ENCODE measurements around the genes ZNF655 and ZSCAN25.

DNA sequence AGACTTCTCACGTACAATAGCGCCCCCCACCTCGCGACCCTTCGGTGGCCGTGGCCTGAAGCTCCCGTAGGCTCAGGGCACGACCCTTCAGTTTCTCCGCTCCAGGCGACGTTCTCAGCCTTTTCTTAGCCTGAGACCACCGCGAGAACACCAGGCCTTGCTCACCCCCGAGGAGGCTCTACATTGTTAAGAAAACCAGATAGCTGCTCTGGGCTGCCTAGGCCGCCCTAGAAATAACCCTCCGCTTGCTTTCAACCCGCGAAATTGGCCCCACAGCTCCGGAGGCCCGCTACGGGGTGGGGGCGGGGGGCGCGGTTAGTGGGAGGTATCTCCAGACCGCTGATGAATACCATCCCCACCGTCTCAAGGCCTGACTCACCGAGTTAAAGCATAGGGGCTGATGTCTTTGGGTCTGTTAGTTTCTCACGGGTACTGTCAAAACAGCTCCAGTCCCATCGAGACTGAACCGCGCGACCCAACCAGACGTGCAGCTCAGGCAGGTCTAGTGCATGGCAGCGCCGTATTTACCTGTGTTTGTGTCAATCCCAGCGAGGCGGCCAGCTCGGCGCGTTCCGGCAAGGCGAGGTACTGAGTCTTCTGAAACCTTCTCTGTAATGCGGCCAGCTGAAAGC is 2.9 kb downstream of the DLX5 start:
- PRO-cap, 2 experiments, result no peak in any of the 2 experiments

- PRO-cap, 2 experiments, result no peak in any of the 2 experiments
Measured at GRCh38 chr7:97613350-97614099, 118.4 kb upstream of the TAC1 start.

DNA sequence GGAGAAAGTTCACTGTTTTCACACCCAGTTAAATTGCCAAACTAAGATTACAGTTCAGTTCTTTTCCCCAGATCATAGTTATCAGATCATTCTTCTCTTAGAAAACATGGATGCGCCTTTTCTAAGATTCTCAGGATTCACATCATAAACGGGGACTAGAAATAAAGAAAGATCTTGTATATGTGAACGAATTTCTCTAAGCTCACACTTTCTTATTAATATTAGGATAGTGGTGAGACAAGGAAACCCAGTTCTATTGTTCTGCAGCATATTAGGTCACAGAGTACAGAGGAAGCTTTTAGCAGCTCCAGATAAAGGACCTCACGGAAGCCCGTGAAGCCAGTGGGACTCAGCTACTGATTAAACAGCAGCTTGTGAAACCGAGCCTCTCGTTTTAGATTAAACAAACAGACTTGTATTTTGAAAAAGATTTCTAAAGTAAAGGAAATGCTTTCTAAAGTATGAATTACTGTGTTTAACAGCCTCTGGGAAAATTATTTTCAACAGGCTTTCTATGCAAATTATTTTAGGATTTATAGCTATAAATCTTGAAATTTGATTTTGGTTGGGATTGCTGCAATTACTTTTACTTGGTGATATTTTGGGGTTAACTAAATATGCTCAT is 3.9 kb downstream of the LMTK2 start:
- PRO-cap, 2 experiments, result peak in 1 of 2 experiments; most common plus-strand start position 342 of the sequence (in 1); most common minus-strand start position 366 of the sequence (in 1)

GRCh38 chr7:98120497-98120949 is 13.9 kb downstream of the LMTK2 start:
- PRO-cap, 2 experiments, result no peak in any of the 2 experiments

DNA sequence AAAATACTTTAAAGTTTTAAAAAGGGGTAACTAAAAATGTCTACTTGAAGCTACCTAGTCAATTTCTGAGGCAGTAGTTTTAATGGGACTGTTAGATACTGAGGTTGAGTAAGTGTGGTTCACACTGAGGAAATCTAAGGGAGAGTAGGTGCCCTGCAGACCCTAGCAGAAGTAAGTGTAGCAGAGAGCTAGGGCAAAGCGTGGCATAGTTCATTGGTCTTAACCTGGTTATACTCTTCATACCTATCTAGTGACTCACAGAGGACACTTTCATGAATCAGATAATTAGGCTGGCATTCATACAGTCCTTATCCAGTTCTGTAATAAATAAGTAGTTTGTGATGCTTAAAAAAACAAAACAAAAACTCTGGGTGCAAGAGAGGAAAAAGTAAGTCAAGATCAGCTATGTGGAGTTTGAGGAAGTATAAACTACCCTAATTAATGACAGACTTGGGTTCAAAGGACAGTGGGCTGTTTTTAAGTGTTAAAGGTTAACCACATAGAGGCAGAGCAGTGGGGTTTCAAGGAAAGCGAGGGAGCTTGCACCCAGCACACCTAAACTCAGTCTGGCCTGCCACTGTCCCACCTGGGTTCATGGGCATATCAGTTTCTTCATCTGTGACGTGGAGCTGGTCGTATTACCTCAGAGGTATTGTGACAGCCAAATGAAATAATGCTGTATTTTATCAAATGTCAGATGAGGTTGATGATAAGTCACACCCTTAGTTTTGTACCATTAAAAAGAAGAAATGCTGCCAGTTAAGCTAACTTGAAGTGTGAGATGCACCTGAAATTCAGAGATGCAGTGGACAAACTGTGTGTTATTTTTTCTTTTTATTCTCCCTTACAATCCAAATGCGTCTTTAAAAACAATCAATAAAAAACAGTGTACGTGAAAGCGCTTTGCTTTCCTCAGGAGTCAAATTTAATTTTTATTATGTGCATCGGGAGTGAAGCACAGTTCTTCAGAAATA is 27.2 kb downstream of the LMTK2 start:
- PRO-cap, 2 experiments, result no peak in any of the 2 experiments

- PRO-cap, 2 experiments, result no peak in any of the 2 experiments
Measured at GRCh38 chr7:98214859-98215360, 3.7 kb downstream of the BHLHA15 start.

DNA sequence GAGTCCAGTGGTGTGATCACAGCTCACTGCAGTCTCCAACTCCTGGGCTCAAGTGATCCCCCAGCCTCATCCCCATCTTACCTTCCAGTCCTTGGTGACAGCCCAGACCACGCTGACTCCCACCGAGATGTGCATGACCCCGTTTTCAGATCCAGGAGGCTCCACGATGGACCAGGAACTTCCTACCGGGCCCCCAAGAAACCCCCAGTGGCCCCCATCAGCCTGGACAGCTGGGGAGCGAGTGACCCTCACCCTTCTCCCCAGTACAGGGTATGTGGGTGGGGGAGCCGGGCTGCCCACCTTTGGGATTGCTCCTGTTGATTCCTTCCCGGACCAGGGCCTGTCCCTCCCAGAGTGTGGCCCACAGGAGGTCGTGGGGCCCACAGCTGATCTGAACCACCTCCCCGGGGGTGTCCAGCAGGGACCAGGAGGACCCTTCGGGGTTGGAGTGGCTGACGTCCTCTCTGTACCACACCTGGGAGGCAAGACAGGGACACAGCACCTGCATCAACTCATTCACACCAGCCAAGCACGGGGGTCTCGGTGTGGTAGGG is 11.2 kb downstream of the TECPR1 start:
- PRO-cap, 2 experiments, result no peak in any of the 2 experiments

DNA sequence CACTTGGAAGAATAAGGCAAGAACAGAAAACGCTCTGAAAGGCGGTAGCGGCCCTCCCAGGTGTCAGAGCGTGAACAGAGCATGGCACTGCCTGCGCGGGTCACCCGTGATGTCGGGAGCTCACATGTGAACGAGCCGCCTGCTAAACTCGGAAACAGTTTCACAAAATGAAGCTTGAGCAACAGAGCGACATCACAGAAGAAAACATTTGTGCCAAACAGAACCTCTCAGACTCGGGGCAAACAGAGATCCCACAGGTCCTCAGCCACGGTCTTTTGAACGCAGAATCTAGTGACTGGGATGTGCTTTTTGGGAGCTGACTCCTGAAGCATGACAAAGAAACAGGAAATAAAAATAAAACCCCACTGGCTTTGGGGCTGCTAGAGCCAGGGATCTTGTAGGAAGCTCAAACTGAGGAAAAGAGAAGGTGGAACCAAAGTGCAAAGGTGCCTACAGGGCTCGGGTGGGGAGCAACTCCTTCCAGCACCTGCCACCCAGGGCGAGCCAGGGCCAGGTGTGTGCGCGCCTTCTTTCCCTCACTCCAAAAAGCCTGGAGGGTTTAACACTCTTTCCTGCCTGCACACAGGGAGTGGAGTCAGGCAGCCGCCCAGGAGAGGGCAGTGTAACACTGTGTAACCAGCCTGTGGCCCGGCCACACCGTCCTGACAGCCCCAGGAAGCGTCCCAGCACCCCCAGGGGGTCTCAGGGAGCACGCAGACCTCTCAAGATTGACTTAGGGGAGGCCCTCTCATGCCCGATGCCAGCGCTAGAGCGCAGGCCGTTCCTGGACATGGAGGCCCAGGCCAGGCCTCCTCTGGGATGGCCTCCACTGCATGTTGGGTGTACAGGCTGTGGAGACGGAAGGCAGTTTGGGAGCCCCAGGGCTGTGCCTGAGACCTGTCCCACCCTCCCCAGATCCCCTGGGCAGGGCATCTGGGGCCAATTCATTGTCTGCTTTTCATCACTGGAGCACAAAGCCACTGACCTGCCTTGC is 13.2 kb downstream of the BRI3 start:
- PRO-cap, 2 experiments, result no peak in any of the 2 experiments

DNA sequence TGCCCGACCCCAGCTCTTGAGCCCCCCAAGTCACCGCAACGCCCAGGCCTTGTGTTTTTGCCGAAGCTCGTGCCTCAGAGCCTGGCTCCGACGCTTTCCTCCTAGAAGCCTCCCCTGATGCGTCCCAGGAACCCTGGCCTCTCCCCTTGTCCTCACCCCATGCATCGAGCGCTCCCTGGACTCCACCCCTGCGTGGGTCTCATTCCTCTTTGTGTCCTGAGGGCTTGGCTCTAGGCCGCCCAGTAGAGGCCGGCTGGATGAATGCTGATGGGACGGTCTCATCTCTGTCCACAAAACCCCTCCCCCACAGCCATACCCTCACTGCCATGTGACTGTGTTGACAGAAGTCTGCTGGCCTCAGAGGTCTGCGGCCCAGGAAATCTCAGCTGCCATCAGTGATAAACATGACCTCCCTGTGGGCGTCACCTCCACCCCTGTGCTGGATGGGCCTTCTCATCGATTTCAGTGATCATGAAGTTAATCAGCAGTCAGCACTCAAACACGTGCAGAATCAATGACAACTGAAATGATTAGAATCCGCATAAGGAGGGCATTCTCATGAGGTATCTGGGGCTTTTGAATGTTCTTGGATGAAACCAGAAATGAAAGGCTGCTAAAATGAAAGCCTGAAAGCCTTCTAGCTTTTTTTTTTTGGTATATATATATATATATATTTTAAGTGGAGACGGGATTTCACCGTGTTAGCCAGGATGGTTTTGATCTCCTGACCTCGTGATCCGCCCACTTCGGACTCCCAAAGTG is 19.5 kb downstream of the BRI3 start:
- PRO-cap, 2 experiments, result no peak in any of the 2 experiments

DNA sequence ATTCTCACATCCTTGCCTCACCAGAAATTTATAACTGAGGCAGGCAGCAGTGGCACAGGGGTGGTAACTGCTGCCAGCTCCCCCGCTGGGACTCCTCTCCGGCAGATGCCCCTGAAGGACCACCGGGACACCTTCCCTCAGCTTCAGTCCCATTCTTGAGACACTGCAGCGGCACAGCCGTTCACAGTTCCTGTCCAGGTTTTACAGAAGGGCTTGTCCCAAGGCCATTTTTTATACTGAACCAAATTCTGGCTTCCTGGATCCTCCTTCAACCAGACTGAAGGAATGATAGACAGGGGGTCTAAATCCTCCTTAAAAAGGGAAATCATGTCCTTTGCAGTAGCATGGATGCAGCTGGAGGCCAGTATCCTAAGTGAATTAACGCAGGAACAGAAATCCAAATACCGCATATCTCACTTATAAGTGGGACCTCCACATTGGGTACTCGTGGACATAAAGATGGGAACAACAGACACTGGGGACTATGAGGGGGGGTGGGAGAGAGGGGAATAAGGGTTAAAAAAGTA is 54.2 kb downstream of the BRI3 start:
- PRO-cap, 2 experiments, result no peak in any of the 2 experiments

DNA sequence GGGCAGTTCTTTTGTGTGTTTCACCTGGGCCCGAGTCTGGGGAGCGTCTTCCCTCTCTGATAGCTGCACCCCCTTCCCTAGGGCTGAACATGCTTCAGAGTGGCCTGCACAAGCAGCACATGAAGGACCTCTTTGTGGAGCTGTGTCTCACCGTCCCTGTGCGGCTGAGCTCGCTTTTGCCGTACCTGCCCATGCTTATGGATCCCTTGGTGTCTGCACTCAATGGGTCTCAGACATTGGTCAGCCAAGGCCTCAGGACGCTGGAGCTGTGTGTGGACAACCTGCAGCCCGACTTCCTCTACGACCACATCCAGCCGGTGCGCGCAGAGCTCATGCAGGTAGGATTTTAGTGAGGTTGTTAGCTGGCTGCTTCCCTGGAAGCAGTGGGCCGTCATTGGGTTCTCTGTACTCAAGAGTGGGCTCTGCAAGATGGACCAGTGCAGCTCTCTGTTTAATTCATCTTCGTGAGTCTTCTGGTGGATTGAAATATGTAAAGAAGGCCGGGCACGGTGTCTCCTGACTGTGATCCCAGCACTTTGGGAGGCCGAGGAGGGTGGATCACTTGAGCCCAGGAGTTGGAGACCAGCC is 39.1 kb downstream of the TRRAP start:
- PRO-cap, 2 experiments, result no peak in any of the 2 experiments

DNA sequence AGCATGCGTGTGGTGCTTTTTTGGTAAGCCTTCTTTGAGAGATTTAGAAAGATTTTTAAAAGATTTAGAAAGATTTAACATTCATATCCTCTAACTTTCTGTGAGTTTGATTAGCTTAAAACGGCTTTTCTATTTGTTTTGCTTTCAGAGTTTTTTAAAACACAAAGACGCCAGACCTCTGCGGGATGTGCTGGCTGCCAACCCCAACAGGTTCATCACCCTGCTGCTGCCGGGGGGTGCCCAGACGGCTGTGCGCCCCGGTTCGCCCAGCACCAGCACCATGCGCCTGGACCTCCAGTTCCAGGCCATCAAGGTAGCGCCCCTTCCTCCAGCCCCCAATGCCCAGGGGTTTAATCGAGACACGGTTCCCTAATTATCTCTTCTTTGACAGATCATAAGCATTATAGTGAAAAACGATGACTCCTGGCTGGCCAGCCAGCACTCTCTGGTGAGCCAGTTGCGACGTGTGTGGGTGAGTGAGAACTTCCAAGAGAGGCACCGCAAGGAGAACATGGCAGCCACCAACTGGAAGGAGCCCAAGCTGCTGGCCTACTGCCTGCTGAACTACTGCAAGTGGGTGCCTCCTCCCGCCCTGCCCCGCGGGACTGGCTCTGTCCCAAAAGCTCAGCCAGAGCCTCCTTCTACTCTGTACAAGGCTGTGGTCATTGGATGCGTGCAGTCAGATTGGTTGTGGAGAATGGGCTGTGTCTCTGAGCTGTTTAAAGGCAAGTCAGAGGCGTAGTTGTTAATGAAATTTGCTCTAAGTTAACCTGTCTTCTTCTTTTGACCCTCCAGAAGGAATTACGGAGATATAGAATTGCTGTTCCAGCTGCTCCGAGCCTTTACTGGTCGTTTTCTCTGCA is 71.2 kb downstream of the TRRAP start:
- PRO-cap, 2 experiments, result no peak in any of the 2 experiments

DNA sequence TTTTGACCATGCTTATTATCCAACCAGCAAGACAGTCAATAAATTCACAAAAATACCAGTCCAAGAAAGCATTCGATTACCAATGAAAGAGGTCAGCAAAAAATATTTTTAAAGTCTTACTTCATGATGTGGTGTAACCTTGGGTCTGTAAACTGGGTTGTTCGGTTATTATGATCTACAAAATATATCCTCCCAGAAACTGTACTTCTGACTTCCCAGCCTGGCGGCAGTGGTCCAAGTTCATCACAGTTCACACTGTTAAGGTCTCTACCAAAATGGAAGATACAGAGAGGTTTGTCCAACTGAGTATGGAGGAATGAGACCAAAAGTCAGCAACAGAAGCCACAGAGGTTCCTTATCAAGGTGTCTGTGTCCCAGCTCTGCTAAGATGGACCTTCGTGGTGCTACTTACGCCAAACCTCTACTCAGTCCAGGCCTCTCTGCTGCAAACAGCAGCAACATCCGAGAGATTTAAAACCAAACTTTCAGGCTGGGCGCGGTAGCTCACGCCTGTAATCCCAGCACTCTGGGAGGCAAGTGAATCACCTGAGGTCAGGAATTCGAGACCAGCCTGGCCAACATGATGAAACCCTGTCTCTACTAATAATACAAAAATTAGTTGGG is 94.4 kb downstream of the SMURF1 start:
- PRO-cap, 2 experiments, result no peak in any of the 2 experiments

DNA sequence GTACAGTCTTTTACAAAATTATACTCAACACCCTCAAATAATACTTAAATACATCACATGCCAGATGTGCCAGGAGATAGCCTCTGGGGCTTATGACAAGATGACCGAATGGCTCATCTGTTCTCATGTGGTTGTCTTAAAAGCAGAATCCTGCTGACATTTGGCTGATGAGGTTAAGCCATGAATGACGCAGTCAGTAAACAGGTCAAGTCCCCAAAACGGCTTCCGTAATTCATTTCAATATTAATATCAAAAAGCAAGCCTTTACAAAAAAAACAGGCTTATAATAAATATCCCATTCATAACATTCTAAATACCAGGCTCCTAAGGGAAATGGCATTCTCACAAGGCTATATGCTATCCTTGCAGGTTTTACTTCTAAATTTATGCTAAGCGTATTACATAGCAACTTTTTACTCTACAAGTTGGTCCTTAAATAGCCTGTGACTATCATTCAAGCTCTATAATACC is 15.7 kb downstream of the SMURF1 start:
- PRO-cap, 2 experiments, result no peak in any of the 2 experiments

- PRO-cap, 2 experiments, result no peak in any of the 2 experiments
Measured at GRCh38 chr7:99314300-99314847, 11.3 kb upstream of the ARPC1A start.

DNA sequence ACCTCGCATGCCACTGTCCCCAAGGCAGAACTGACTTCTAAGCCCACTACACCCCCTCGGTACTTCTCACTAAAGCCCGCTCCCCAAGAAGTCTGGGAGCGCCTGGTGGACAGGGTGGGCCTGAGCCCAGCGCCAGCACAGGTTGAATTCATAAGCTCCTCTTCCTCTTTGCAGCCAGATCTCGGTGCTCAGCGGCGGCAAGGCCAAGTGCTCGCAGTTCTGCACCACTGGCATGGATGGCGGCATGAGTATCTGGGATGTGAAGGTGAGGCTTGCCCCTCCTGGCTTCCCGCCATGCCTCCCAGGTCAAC is 14.6 kb downstream of the PDAP1 start:
- PRO-cap, 2 experiments, result no peak in any of the 2 experiments

DNA sequence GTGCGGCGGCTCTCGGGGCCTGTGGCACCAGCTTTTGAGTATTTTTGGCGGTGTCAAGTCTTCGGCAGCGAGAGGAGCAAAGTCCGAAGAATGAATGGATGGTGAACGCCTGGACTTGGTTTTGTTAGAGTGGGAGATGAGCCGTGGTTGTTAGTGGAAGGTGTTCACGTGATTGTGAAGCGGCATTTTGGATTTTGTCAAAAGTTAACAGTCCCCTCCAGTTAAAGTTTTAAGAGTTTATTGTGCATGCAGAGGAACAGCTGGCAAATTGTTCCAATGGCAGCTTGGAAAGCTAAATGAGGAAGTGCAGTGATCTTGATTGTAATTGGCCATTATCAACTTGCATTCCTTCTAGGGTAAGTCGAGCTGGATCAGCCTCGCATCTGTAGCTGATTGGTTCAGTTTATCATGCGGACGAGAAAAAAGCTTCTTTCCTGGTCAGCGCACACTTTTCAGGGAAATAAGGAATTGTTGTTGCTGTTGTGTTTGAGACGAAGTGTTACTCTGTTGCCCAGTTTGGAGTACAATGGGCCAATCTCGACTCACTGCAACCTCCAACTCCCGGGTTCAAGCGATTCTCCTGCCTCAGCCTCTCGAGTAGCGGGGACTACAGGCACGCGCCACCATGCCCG is 577 bp downstream of the ZNF789 start:
- PRO-cap, 2 experiments, result no peak in any of the 2 experiments

DNA sequence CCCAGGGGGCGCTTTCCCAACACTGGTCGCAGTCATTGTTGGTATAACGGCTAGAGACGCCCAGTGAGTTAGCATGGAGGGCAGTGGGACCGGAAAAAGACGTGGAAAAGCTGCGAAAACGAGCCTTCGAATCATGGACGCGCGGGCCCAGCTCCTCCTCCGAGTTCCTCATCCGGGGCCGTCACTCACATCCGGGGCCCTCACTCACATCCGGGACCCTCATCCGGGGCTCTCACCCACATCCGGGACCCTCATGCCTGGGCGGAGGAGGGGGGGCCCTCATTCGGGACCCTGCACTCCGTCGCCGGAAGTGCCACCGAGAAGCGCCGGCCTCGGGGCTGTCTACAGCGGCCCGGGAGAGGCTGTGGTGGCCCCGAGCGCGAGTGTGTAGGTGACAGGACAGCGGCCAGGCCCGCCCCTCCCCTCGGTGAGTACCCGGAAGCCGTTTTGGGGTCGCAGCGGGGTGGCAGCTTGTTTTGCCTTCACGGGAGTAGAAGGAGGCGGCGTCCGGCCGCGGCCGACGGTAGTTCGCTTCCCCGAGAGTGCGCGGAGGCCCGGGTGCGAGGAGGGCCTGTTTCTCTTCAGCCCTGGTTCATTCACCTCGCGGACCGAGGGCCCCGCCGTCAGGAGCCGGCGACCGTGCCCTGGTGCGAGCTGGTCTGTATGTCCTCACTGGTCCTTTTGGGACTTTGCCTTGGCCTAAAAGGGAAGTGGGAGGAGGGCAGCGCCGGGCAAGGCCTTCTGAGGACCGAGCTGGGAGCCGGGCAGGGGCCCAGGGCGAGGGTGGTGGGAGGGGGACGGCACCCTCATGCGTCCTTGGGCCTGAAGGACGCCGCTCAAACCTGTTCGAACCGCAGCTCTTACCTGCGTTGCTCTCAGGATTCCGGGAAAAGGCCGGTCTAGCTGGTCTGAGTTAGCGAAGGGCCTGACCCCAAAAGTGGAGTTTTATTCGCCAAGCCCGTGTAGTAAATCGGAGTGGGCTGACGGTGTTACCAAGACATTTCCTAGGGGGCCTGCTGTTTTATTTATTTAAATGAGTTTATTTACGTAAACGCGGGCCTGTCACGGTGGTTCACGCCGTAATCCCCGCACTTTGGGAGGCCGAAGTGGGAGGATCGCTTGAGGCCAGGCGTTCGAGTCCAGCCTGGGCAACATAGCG is at the start of gene ZNF655:
Gene ZNF655 (plus strand): TSS at position 282 of the 1,159 bp plus-strand sequence.
- PRO-cap, 2 experiments, result peak in 1 of 2 experiments; most common plus-strand start position 296 of the sequence (in 1); most common minus-strand start position 183 of the sequence (in 1)

DNA sequence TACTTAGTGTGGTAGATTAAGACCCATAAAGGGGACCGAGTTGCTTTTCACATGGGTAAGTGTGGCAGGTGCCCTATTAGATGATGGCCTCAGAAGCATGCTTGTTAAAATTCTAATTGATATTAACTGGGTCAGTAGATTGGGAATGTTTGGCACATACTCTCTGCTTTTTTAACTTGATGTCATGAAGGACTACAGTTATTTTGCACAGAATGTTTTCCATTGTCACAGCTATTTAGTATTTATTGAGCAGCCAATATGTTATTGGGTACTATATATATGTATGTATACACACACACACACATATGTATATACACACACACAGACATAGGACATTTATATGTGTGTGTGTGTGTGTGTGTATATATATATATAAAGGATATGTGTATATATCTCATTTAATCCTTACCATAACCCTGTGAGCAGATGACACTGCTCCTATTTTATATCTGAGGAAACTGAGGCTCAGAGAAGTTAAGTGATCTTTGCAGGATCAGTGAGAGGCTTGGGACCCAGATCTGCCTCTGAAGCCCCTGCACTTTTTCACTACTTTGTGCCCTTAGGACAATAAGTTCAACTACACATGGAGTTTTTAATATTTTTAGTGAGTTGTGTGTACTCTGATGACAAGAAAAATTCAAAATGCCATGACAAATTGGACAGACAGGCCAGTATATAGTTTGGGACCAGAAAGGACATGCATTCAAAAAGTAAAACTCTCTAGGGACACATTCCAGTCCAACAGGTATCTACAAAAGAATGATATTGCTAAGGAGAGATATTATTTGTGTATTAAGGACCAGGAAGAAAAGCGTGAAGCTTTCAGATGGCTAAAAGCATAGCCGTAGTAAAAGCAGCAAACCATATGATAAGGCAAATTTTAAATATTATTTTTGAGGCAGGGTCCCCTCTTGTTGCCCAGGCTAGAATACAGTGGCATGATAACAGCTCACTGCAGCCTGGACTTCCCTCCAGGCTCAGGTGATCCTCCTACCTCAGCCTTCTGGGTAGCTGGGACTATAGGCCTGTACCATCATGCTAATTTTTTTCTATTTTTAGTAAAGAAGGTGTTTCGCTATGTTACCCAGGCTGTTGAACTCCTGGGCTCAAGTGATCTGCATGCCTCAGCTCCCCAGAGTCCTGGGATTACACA is 7.6 kb downstream of the ZNF655 start:
- PRO-cap, 2 experiments, result no peak in any of the 2 experiments

DNA sequence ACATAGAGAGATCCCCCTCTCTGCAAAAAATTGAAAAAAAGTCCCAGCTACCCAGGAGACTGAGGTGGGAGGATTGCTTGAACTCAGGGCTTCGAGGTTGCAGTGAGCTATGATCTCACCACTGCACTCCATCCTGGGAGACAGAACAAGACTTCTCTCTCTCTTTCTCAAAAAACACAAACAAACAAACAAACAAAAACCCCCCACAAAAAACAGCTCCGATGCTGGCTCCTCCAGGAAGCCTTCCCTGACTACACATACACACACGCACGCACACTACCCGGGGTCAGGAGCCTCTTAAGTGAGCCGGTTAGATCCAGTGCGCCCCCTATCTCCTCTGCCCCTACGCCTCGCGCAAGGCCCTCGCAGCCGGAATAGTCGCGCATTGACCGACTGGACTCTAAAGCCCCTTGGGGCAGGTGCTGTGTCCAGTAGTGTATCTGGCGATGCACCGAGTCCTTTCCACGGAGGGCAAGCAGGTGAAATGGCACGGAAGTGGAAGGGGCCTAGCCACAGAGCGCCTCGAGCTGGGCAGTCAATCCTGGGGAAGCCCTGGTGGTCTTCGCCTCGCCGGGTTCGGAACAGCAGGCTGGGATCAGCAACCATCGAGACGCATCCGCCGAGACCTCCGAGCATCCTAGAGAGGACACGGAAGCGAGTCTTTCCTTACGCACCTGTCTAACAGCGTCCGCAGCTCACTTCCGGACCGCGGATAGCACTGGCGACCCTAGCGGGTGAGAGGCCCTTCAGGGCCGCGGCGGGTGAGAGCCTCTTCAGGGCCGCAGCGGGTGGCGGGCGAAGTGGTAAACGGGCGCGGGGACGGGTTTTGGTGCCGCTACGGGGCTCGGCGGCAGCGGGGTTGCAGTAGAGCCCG is at the start of gene ZSCAN25:
Gene ZSCAN25 (plus strand): TSS at position 691 of the 874 bp plus-strand sequence.
- PRO-cap, 2 experiments, result peak in 1 of 2 experiments; most common plus-strand start position 749 of the sequence (in 1); most common minus-strand start position 578 of the sequence (in 1)